BJ (cell line): ENCODE measurements around a stretch of chr6.

DNA sequence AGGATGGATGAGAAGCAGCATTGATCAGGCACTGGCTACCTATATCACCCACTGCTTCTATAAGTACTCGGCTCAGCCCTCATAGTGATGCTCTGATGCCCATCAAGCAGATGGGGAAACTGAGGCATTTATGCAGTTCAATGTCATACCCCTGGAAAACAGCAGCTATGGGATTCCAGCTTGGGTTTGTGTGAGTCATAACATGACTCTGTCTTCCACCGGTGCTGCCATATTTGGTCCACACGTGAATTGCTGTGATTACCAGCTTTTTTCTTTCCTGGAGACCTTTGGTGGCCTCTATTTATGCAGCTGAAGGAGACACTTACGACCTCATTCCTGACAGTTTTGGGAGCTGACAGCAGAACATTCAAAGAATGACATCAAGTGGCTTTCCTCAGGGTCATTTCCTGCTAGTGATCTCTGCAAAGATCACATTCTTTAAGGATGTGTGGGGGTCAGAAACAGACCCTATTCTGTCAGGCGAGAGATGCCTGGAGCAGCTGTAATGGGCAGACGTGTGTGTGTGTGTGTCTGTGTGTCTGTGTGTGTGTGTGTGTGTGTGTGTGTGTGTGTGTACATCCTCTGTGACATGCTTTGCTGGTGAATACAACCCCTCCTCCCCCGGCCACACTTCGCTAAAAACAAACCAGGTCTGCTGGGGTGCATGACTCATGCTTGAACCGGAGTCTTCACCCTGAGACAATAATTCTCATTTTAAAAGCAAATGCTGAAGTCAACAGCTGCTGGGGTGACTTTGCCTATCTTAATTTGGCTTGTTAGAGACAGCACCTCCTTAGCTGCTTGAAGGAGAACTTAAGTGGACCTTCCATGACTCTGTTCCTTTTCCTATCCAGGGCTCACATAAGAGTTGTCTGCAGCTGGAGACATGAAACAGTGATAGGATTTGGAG lies 115.6 kb downstream of the TMEM170B start:
- CAGE, long polyA plus RNA: no peak
- RRBS: 22% methylated on average over 1 of the region's 9 CpGs

GRCh38 chr6:11805711-11805972 lies 27.0 kb upstream of the ADTRP start:
- CAGE, long polyA plus RNA: no peak
- RRBS: no CpG with 5 or more reads among the region's 7 CpGs

- CAGE, long polyA plus RNA: no peak
- RRBS: 58% methylated on average over 3 of the region's 11 CpGs
Measured at GRCh38 chr6:11901001-11901640, 111.0 kb upstream of the HIVEP1 start.

DNA sequence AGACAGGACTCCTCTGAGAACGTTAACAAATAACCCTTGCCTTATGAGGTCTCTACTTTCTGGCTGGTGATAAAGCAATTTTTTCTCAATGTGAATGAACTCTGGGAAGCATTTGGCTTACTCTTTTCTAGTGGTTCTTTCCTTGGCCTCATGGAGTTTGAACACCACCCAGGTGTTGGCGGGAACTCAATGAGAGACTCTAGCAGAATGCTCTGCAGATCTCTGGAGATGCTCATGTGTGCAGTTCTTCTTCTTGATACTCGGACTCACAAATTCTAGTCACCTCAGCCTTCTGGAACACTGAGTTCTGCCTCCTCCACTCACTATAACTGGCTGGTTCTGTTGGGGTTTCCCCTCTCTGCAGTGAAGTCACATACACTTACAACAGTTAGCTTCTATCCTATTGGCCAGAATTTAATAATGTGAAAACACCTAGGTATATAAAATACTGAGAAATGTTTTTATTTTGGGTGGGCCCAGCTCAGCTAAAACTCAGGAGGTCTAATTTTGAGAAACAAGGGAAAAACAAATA lies 109.7 kb upstream of the HIVEP1 start:
- CAGE, long polyA plus RNA: no peak
- RRBS: no CpG with 5 or more reads among the region's 3 CpGs

- CAGE, long polyA plus RNA: no peak
- RRBS: no CpG with 5 or more reads among the region's 8 CpGs
Measured at GRCh38 chr6:11934563-11935111, 77.5 kb upstream of the HIVEP1 start.

- CAGE, long polyA plus RNA: no peak
- RRBS: no CpG with 5 or more reads among the region's 5 CpGs
Measured at GRCh38 chr6:12013992-12014490, 1.9 kb downstream of the HIVEP1 start.

DNA sequence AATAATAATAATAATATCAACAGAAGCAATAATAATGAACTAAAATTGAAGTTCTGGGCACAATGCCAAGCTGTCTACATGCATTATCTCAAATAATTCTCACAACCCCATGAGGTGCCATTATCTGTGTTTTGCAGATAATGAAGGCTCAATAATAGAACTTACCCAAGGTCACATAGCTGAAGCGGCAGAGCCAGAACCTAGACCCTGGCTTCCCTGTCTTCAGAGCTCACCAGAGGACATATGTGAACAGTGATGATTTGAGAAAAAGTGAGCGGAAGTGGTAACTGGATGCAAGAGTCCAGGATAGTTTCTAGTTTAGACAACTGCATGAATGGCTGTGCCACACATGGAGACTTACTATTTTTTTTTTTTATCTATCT lies 91.1 kb downstream of the HIVEP1 start:
- CAGE, long polyA plus RNA: no peak
- RRBS: no CpG with 5 or more reads among the region's 2 CpGs

DNA sequence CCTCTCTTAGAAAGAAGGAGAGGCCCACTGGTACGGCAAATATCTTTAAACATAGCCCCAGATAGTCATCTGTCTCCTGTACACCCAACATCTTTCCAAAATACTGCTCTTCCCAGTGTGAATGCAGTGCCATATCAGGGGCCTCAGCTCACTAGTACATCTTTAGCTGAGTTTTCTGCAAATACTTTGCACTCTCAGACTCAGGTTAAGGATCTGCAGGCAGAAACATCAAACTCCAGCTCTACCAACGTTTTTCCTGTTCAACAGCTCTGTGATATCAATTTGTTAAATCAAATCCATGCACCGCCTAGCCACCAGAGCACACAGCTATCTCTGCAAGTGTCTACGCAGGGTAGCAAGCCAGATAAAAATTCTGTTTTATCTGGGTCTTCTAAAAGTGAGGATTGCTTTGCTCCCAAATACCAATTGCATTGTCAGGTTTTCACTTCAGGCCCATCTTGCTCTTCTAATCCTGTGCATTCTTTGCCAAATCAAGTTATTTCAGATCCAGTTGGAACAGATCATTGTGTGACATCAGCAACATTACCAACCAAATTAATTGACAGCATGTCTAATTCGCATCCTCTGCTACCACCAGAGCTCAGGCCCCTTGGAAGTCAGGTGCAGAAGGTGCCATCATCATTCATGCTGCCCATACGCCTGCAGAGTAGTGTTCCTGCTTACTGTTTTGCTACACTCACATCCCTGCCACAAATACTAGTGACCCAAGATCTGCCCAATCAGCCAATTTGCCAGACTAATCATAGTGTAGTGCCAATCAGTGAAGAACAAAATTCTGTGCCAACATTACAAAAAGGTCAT lies 112.2 kb downstream of the HIVEP1 start:
- CAGE, long polyA plus RNA: no peak
- RRBS: no CpG with 5 or more reads among the region's 6 CpGs

DNA sequence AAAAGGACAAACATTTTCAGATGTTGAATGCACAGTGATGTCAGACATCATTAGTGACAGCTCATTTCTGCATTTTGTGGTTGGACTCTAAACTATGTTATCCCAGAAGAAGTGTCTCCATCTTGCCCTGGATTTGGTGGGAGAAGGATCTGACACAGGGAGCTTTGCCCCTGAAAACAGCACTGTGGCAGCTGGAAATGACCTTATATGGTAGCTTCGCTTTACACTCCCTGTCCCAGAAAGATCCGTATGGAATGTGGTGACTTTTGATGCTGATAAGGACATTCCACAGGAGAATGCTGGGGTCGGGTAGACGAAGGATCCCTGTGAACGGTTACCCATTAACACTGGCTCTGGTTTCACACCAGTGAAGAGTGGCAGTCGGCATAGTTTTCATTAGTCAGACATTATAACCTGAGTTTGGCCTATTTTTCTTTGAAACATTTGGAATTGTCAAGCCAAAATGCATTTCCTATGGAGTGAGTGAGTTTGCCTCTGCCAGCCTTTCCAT lies 87.1 kb upstream of the EDN1 start:
- CAGE, long polyA plus RNA: no peak
- RRBS: no CpG with 5 or more reads among the region's 6 CpGs

DNA sequence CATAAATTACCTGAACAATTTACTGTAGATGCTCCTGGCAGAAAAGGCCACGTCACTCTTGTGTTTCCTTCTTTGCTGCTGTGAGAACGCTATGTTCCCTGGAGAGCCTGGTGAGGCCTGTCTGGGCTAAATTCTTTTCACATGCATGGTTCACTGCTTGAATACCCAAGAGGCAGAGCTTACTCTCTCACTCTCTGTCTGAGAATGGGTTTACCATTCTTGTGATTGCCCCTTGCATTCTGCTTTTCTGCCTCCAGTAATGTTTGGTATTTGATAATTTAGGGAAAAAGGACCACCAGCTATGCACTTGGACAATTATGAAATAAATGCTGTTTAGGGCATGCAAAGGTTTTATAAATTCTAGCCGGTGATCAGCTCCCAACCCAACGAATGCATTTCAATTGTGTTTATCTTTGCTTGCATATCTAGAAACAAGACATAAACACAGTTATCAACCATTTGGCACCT lies 64.5 kb downstream of the EDN1 start:
- CAGE, long polyA plus RNA: no peak
- RRBS: no CpG with 5 or more reads among the region's 4 CpGs

GRCh38 chr6:12408602-12409281 lies 118.6 kb downstream of the EDN1 start:
- CAGE, long polyA plus RNA: no peak
- RRBS: no CpG with 5 or more reads among the region's 14 CpGs

- CAGE, long polyA plus RNA: no peak
- RRBS: no CpG with 5 or more reads among the region's 9 CpGs
Measured at GRCh38 chr6:12483524-12484361, 193.6 kb downstream of the EDN1 start.

DNA sequence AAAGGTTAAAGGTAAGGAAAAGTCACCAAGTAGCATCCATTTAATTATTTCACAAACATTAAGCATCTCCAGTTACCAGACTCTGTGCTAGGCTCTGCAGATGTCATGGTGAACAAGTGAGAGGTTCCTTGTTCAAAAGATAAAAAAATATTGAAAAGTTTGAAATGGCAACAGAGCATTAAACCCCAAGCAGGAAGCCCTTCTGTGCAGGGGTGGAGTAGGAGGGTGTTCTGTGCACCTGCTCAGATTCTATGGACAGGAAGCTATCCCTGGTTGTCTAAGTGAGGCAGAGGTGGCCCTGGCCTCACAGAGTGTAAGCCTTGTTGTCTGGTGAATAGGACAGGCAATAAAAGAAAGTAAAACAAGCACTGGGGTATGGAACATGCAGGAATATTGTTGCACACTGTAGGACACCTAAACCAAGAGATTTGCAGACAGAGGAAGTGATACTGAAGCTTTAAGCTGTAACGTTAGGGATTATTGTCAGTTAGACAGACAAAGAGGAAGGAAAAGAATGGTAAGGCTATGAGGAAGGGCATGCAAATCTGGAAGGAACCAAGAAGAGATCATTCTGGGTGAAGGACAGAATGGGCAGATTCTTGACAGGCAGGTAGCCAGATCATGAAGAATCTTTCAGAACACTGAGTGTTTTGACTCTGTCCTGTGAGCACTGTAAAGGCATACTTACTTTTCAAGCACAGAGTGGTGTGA lies 66.8 kb downstream of the TBC1D7 start:
- CAGE, long polyA plus RNA: no peak
- RRBS: no CpG with 5 or more reads among the region's 1 CpG

GRCh38 chr6:13286064-13286811 lies 42.1 kb downstream of the TBC1D7 start:
- CAGE, long polyA plus RNA: no peak
- RRBS: no CpG with 5 or more reads among the region's 7 CpGs

- CAGE, long polyA plus RNA: no peak
- RRBS: no CpG with 5 or more reads among the region's 6 CpGs
Measured at GRCh38 chr6:13340223-13340642, 11.9 kb upstream of the TBC1D7 start.

DNA sequence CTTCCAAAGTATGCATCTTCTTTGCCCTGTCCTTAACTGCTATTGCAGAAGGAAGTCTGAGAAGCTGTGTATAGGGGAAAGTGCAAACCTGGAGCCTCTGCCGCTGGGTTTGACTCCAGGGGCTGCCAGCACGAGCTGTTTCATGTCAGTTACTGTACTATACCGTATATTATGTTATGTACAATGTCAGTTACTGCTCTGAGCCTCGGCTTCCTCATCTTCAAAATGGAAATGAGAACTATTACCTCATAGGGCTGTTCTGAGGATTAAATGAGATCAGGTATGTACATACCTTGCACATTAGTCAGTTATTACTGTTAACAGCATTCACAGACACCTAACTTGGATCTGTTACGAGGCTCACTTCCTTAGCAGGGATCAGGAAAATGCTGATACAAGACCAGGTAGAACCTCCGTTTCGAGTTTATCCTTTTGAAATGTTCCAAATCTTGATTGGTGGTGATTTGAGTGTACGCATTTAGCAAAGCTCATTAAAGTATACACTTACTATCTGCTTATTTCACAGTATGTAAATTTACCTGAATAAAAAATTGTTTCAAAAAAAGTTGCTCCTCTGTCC lies 69.7 kb upstream of the TBC1D7 start:
- CAGE, long polyA plus RNA: no peak
- RRBS: no CpG with 5 or more reads among the region's 8 CpGs

- CAGE, long polyA plus RNA: no peak
- RRBS: no CpG with 5 or more reads among the region's 2 CpGs
Measured at GRCh38 chr6:13403999-13404430, 75.7 kb upstream of the TBC1D7 start.

- CAGE, long polyA plus RNA: no peak
- RRBS: no CpG with 5 or more reads among the region's 9 CpGs
Measured at GRCh38 chr6:13422538-13423393, 64.6 kb downstream of the GFOD1 start.

GRCh38 chr6:13445079-13445809 lies 42.2 kb downstream of the GFOD1 start:
- CAGE, long polyA plus RNA: no peak
- RRBS: no CpG with 5 or more reads among the region's 9 CpGs

DNA sequence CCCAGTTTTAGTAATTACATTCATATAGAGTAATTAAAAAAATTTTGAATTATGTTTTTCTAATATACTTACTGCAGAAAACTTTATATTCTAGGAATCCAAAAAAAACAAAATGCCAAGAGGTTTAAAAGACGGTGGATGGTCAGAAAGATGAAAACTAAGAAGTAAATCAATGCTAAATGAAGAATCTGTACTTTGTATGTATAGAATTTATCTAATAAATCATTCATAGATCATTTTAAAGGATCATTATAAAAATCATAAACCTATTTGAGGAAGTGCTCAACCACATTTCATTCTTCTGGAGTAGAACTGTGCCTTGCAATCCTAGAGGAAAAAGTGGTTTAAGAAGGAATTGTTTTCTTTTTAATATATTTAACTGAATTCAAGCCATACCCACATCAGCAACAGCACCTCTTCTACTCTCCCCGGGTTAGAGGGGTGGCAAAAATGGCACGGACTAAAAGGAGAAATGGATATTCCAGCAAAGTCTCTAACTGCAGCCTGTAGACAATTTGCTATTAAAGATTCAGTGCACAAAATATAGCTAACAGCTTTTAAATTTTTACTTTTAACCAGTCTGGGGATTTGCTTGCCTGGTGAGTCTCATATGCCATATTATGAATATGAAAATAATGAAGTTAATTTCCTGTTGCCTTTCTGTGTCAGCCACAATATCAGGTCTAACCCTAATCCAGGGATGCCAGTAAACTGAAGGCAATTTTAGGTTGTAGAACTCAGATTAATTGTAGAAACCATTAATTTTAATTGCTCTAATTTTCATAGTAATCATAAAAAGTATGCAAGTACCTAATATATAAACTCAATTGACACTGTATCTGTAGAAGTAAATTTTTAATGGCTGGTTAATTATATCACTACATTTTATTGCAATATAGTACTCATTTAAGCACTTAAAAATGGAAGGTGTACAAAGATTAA lies 5.8 kb downstream of the NOL7 start:
- CAGE, long polyA plus RNA: no peak
- RRBS: no CpG with 5 or more reads among the region's 3 CpGs